Metastatic Breast Carcinoma in the Brain (tissue), 10 donors: ENCODE data around the gene DSN1.

- PRO-cap, 10 experiments, result no peak in any of the 10 experiments
These were observed 44.7 kb upstream of the MYL9 start for GRCh38 chr20:36496657-36497044.

- PRO-cap, 10 experiments, result no peak in any of the 10 experiments
These were observed 14.0 kb upstream of the MYL9 start for GRCh38 chr20:36527165-36527904.

DNA sequence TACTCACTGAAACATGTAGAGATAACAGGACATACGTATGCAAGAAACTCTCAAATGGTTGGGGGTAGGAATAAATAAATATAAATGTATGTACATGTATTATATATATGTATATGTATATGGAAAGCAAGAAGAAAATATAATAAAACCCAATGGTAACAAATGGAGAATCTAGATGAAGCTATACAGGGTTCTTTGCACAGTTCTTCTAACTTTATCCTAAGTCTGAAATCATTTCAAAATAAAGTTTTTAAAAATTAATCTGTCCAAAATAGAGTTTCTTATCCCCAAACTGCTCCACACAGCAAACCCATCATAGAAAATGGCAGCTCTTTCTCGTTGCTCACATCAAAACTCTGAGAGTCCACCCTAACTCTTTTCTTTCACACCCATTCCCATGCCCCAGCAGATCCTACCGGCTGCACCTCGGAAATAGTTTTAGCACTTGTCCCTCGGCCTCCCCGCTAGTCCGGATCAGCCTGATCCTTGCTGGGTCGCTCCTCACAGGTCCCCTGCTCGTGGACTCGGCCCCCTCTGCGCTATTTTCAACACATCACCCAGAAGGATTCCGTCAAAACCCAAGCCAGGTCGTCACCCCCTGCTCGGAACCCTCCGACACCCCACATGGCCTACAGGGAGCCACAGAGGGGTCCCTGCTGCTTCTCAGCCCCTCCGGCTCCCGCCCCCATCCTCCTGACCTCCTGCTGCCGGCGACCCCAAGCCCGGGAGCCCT is 1.0 kb upstream of the MYL9 start:
- PRO-cap, 10 experiments, result no peak in any of the 10 experiments

- PRO-cap, 10 experiments, result no peak in any of the 10 experiments
These were observed 1.3 kb downstream of the MYL9 start for GRCh38 chr20:36542728-36542990.

DNA sequence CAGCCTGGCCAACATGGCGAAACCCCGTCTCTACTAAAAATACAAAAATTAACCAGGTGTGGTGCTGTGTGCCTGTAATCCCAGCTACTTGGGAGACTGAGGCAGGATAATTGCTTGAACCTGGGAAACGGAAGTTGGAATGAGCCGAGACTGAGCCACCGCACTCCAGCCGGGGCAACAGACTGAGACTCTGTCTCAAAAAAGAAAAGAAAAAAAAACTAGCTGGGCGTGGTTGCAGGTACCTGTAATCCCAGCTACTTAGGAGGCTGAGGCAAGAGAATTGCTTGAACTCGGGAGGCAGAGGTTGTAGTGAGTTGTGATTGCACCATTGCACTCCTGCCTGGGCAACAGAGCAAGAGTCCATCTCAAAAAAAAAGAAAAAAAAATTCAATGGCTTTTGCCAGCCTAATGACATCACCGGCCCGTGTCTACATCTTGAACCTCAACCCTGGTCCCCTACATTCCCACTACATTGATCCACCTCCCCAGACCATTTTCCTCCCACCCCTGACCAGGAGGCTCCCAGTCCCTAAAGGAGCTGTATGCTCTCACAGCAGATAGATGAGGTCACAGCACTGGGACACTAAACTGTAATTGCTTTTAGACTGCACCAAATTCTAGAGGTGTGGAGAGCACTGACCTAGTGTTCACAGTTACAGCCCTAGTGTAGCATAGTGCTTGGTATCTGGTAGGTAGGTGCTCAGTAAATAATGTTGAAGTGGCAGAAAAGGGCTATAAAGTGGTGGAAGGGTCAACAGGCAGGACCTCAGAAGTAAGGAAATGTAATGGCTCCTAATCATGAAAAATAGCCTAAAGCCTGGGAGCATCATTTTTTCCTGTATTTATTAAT is 10.5 kb downstream of the TGIF2 start:
- PRO-cap, 10 experiments, result no peak in any of the 10 experiments

- PRO-cap, 10 experiments, result no peak in any of the 10 experiments
These were observed 11.5 kb upstream of the RAB5IF start for GRCh38 chr20:36594036-36594590.

- PRO-cap, 10 experiments, result no peak in any of the 10 experiments
These were observed 6.7 kb upstream of the SLA2 start for GRCh38 chr20:36652603-36653273.

DNA sequence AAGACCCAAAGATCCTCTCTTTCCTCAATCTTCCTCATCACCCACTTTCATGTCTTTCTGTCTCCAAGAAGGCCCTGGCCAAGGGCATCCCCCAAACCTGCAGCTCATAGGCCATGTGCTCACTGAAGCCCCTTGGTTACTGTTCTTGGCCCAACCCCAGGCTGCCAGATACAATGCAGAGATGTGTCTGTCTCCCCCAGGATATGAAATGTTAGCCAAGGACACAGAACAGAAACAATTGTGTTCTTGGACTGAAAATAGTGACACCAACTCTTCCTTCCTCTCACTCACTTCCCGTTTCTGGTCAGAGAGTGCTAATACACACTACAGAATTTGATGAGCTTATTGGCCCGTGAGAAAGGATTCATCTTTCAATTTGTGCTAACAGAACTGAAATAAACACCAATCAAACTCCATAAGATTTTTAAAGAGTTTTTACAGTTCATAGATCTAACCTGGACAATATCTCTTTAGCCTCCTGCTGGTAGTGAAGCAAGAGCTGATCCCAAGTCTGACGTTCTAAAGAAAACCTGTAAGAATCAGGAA is 11.8 kb upstream of the NDRG3 start:
- PRO-cap, 10 experiments, result peak in 1 of 10 experiments; most common minus-strand start position 213 of the sequence (in 1)

DNA sequence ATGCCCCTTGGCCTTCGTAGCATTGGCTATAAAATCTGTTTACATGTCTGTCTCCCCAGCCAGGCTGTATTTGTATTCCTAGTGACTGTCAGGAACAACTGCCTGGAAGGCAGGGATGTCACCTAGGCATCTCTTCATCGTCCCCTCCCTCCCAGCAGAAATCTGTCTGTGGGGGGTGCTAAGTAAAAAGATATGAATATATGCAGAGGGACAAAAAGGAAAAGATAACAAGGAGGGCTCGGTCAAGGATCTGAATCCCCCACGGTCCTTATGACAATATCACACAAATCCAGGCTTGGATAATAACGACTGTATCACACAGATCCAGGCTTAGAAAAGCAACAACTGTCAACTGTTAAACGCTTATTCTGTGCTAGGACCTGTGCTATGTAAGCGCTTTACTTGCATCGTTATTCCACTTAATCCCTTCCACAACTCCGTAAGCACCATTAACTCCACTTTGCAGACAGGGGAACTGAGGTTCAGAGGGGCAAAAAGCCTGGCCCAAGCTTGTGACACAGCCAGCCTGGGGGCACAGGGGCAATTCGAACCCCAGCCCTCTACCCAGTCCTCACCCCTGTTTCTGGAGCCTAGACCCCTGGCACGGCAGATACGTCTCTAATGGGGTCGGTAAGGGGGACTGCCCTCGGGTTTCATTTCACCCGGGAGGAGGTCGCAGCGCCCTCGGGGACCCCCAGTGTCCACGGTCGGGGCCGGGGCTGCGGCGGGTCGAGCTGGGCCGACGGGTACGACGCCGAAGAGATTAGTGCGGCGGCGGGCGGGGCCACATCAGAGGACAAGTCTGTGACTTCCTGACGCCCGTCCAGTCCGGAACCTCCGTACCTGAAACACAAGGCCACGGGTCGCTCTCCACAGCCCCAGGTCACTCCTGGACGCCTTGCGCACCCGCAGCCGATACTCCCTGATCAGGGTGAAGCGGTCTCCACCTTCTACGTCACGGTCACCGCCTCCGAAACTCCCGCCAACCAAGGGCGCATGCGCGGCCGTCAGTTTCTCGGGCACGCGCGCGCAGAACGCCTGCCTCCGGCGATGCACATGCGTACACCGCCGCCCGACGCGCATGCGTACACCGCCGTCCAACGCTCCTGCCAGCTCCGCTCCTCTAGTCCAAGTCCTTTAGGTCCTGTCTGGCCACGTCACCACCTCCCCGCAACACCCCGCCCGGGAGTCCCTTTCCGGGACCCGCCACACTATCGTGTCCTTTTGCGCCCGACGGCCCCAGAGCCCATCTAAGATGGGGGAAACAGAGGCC is at the start of gene DSN1:
Gene DSN1 (minus strand): TSS at position 945 of the 1,273 bp plus-strand sequence.
- PRO-cap, 10 experiments, result peak in 10 of 10 experiments; most common plus-strand start position 1,086 of the sequence (in 4); most common minus-strand start position 933 of the sequence (in 4)

GRCh38 chr20:36779834-36781027 is 6.7 kb upstream of the DSN1 start:
- PRO-cap, 10 experiments, result no peak in any of the 10 experiments

GRCh38 chr20:36814995-36815853 is 41.7 kb upstream of the DSN1 start:
- PRO-cap, 10 experiments, result no peak in any of the 10 experiments

- PRO-cap, 10 experiments, result peak in 2 of 10 experiments; most common plus-strand start chr20:36887488 (in 2); most common minus-strand start chr20:36887352 (in 1)
These were observed 11.2 kb downstream of the TLDC2 start for GRCh38 chr20:36886841-36887803.

- PRO-cap, 10 experiments, result peak in 4 of 10 experiments; most common minus-strand start chr20:36952157 (in 4)
These were observed 446 bp upstream of the SAMHD1 start for GRCh38 chr20:36951988-36952320.

- PRO-cap, 10 experiments, result no peak in any of the 10 experiments
These were observed 16.0 kb upstream of the SAMHD1 start for GRCh38 chr20:36967489-36967868.

GRCh38 chr20:36975025-36975730 is 23.7 kb upstream of the SAMHD1 start:
- PRO-cap, 10 experiments, result no peak in any of the 10 experiments

DNA sequence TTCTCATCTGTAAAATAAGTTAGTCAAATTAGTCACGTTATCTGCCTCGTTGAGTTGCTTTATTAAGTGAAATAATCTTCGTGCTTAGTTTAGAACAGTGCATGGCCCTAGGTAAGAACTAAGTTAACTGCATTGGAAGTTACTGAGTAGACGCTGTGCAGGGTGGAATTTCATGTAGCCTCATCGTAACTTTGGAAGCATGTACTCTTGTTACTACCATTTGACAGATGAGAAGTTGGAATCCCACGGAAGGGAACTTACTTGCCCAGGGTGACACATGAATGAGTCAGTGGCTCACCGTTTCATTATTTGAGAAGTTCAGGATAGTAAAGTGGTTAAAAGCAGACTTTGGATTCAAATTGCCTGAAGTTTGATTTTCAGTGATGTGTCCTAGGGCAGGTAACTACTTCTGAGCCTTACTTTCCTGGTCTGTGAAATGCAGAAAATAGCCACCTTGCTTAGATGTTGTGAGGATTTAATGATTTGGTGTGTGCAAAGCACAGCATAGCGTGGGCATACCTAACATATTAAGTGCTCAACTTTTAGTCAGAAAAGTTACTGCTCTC is 880 bp downstream of the RPN2 start:
- PRO-cap, 10 experiments, result no peak in any of the 10 experiments

GRCh38 chr20:37228738-37229184 is 32.9 kb downstream of the GHRH start:
- PRO-cap, 10 experiments, result no peak in any of the 10 experiments

DNA sequence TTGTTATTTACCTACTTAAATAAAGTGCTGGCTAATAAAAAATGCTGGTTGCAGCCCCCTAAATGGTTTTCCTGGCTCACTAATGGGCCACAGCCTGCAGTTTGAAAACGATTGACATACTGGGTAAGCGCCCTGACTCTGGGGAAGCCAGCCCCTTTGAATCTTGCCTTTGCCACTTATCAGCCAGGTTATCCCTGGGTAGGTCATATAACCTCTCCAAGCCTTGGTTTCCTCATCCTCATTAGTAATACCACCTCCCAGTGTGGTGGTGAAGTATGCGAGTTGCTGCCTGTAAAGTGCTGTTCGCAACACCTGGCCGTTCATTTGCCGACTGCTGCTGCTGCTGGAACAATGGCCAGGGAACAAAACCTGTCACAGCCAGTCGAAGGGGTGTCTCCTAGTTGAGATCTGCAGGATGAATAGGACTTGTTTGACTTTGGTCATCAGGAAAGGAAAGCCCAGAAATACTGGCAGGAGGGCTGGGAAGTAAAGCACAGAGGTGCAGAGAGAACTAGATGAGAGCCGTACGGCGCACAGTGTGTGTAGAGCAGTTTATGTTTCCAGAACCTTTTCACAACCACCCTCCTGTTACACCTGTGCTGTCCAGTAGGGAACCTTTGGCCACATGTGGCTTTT is 6.1 kb downstream of the MANBAL start:
- PRO-cap, 10 experiments, result no peak in any of the 10 experiments

GRCh38 chr20:37309889-37310619 is 20.6 kb downstream of the MANBAL start:
- PRO-cap, 10 experiments, result peak in 2 of 10 experiments; most common plus-strand start chr20:37310042 (in 1); most common minus-strand start chr20:37310012 (in 1)

- PRO-cap, 10 experiments, result peak in 1 of 10 experiments; most common minus-strand start chr20:37347919 (in 1)
These were observed 2.1 kb downstream of the SRC start for GRCh38 chr20:37347629-37348922.